GM23248 (cell line): ENCODE measurements around the genes SLC25A18, TMEM191B and FAM246B.

DNA sequence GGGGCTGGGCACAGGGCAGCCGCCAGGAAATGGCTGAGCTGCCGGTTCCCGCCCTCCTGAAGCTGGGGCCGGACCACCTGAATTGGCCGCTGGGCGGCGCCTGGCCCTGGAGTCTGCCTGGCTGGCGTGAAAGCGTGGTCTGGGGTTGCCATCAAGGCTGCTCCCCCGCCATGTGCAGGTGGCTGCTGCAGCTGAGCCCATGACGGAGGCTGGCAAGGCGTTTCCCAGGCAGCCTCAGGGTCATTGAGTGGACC lies 85.8 kb downstream of the POTEH start:
- RAMPAGE, long total RNA = no peak

- RAMPAGE, long total RNA = no peak
Measured at GRCh38 chr22:16679633-16680059, 87.0 kb upstream of the CCT8L2 start.

GRCh38 chr22:17170898-17172212 lies 12.3 kb upstream of the HDHD5 start:
- RAMPAGE, long total RNA = no peak

GRCh38 chr22:17172213-17172802 lies 13.2 kb upstream of the HDHD5 start:
- RAMPAGE, long total RNA = no peak

- RAMPAGE, long total RNA = no peak
Measured at GRCh38 chr22:17265573-17266041, 46.4 kb upstream of the ADA2 start.

DNA sequence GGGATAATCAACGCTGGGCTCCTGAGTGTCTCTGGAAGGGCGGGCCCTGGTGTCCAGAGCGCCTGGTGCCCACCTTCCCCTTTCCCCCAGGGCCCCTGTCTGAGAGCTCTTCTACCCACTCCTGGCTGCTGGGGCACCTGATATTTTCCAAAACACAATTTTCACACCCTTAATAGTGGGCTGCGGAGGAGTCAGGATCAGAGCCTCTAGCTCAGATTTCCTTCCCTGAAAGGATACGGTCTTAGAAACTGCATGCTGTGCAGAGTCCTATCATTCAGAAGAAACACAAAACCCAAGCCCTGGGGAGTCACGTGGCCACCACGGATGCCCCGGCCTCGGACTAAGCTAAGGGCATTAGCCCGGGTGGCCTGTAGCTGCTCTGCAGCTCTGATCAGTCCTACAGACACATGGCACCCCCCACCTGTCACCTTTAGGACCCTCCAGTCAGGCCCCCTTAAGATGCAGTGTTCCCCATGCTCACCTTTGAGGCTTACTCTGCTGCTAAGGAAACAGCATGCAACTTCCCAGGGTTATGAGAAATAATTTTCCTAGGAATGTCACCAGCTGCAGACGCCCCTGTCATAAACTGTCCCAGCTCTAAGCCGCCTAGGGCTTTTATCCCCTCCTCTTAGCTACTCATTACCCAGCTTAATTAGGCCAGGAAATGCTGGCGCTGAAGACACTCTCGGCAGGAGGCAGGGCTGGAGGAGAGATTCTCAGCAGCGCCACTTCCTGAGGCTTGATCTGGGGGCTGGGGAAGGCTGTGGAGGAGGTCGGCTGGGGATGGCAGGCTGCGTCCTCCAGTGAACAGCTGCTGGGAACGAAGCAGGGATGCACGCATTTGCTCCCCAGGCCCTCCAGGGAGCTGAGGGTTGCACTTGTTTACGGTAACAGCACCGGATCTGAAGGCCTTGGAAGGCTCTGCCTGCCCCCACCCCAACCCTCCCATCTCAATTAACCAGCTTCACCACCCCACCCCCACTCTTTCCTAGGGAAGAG lies 47.1 kb upstream of the ADA2 start:
- RAMPAGE, long total RNA = no peak

GRCh38 chr22:17272406-17272961 lies 53.2 kb upstream of the ADA2 start:
- RAMPAGE, long total RNA = no peak

DNA sequence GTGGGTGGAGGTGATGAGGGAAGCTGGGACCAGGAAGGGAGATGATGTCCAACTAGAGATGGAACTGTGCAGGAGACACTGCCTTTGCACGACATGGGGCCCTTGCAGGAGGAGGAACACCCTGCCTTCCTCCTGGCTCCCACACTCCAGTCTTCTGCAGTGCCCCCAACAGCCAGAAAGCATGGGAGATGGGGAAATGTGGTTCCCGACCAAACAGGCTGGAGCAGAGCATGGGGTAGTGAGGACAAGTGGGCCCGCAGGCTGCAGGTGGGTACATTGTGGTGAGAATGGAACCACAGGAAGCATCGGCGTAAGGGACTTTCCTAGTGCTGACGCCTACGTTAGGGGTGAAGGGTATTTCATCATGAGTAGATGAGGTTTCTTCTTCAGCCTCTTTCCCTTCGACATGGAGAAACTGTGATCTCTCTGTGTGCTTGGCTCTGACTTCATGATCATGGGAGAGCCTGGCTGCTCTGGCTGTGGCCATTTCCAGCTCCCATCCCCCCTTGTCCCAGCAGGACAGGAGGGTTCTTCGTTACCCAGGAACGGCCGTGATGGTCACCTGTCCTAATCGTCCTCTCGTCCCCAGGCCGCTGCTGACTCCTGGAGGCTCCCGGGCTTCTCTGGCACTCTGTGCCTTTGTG lies 65.4 kb upstream of the CECR2 start:
- RAMPAGE, long total RNA = no peak

GRCh38 chr22:17430556-17430887 lies 61.3 kb downstream of the CECR2 start:
- RAMPAGE, long total RNA = no peak

GRCh38 chr22:17562761-17563748 lies at the start of gene SLC25A18:
SLC25A18 (plus strand) TSS chr22:17563498.
- RAMPAGE, long total RNA = no peak

- RAMPAGE, long total RNA = no peak
Measured at GRCh38 chr22:17701953-17702676, 63.6 kb downstream of the BCL2L13 start.

GRCh38 chr22:17769053-17769252 lies 5.3 kb downstream of the BID start:
- RAMPAGE, long total RNA = no peak

GRCh38 chr22:17895986-17896942 lies 122.0 kb upstream of the BID start:
- RAMPAGE, long total RNA = no peak

GRCh38 chr22:17917637-17918208 lies 106.6 kb downstream of the MICAL3 start:
- RAMPAGE, long total RNA = no peak

DNA sequence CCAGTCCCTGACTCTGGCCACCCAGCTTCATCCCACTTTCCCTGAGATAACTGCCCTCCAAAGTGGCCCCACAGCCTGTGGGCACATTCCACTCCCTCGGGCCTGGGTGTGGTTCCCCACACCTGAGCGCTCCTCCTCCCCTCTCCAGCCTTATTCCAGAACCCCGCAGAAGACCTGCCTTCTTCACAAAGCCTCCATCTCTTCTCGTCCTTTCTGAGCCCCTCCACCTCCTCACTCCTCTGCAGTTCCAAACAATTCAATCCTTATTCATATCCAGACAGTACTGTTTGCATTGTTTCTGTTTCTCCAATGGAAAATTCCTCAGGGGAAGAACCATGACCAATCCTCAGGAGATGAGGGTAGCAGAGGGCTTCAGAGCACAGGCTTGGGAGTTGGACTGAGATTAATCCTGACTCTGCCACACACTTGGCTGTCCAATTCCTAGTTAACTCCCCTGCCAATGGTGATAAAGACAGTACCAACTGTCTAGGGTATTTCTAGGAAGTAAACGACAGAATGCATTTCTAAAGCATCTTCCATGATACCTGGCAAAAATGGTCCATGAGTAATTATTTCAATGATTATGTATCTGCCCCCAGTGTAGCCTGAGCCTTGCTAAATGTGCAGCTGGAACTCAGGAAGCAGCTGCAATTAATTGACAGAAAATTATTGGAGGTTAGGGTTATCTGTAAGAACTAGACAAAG lies 58.0 kb downstream of the MICAL3 start:
- RAMPAGE, long total RNA = no peak

GRCh38 chr22:17969540-17970389 lies 54.6 kb downstream of the MICAL3 start:
- RAMPAGE, long total RNA = no peak

GRCh38 chr22:17999798-18000958 lies 24.2 kb downstream of the MICAL3 start:
- RAMPAGE, long total RNA = no peak

- RAMPAGE, long total RNA = no peak
Measured at GRCh38 chr22:18148351-18148788, 1.6 kb upstream of the USP18 start.

DNA sequence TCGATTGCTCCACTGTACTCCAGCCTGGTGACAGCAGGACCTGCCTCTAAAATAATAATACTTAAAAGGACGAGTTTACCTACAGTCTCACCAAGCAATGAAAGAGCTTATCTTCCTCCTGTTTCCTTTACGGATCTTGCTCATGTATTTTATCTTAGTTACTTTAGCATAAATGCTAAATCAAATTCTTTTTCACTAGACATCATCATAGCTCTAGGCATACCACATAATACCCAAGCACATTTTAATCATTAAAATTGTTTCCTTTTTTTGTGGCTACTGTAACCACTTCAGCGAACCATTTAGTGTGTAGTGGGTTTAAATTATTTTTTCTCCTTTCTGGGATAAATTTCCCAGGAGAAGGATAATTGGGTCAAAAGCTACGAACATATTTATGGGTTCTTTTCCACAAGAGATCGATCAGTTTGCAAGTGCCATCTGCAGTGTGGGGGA lies at the start of gene TMEM191B:
TSS of gene TMEM191B (plus strand) at position 419 of the 453 bp plus-strand sequence.
- RAMPAGE, long total RNA = no peak

- RAMPAGE, long total RNA = no peak
Measured at GRCh38 chr22:18633617-18634161, at the start of gene FAM246B. FAM246B (plus strand) TSS chr22:18633984.